Thoracic aorta endothelial cell (primary cell): ENCODE data around the genes MAGEB10, IL1RAPL1, TAB3 and H2AL3.

DNA sequence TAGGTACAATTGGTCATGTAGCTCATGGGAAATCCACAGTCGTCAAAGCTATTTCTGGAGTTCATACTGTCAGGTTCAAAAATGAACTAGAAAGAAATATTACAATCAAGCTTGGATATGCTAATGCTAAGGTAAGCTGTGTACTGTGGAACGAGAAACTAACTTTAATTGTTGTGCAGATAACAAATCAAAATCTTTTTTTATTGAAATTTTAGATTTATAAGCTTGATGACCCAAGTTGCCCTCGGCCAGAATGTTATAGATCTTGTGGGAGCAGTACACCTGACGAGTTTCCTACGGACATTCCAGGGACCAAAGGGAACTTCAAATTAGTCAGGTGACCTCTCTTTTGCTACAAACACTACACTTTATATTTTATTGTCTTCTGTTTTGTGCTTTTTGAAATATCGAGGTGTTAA, 2.7 kb downstream of the EIF2S3 start:
- CAGE, long polyA plus RNA = no peak

GRCh38 chrX:24808035-24808699, 114.4 kb downstream of the POLA1 start:
- CAGE, long polyA plus RNA = no peak

GRCh38 chrX:27807662-27808248, at the start of gene MAGEB10:
TSS of gene MAGEB10 (plus strand) at chrX:27807990.
- CAGE, long polyA plus RNA = no peak

- CAGE, long polyA plus RNA = no peak
Observed at GRCh38 chrX:28587379-28587773, at the start of gene IL1RAPL1. TSS of gene IL1RAPL1 (plus strand) at chrX:28587446.

DNA sequence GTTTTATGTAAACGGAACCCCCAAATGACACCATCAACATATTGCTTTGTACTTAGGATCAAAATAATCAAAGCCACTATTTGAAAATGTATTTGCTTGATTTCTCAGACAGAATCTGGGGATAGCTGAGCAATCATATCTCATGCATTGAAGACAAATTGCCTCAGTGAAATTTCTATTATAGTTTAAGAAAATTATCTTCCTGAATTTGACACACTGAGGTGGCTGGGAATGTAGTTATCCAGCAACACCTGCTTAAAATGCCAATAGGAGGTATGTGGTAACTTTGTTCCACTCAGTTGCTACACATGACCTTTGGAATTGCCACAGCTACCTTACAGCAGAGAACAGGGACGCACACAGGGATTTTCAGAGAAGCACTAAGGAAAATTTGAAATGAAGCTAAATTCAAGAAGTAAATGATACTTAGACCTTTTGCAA, 264.5 kb downstream of the IL1RAPL1 start:
- CAGE, long polyA plus RNA = no peak

DNA sequence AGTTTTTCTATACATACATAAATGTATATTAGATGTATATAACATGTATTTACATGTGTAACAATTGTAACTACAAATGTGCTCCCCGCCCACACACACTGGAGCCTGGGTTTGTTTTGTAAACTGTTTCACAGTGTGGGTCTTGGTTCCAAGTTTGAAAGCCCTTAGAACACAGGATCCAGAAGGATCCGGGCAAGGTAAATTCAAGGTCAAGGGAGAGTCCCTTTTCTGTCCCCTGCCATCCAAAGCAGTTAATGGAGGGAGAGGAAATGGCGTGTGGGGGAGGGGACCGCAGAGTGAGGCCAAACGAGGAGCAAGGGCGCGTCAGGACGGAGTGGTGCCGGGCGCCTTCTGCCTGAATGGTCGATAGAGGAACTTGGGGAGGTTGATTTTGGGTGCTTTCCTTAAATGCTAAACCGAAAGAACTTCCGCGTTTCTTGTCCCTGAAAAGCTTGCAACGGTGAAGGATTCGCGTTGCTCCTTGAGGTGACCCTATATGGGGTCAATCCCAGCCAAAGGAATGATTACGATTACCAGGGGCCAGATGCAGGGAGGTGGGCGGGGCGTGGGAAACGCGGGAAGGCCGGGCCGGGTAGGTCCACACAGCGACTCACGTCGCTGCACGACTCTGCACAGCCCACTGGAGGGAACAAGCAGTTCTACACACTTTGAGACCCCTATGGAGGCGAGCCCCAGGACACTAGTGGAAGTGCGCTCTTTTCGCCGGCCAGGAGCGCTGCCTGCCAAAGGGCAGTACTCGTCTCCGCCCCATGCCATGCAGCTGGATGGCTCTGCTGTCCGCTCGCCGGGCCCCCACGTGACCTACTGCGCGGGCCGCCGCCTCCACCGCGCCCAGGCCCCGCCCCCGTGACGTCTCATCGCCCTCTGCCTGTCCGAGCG, 623 bp upstream of the GK start:
- CAGE, long polyA plus RNA = no peak

- CAGE, long polyA plus RNA = no peak
Observed at GRCh38 chrX:30888729-30889790, at the start of gene TAB3. TSS of gene TAB3 (minus strand) at chrX:30889254.

DNA sequence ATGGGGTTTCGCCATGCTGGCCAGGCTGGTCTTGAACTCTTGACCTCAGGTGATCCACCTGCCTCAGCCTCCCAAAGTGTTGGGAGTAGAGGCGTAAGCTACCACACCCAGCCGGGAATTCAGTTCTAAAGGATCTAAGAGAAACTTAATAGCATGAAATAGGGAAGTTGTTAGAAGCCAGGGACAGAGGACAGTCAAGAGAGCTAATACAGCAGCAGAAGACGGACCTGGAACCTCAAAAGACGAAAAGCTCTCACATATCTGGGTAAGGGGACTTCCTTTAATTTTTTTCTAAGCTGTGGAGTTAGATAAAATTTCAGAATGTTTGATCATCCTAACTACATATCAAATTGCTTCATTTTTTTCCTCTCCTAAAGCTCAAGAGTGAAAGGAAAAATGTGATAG, 427.8 kb upstream of the FTHL17 start:
- CAGE, long polyA plus RNA = no peak

DNA sequence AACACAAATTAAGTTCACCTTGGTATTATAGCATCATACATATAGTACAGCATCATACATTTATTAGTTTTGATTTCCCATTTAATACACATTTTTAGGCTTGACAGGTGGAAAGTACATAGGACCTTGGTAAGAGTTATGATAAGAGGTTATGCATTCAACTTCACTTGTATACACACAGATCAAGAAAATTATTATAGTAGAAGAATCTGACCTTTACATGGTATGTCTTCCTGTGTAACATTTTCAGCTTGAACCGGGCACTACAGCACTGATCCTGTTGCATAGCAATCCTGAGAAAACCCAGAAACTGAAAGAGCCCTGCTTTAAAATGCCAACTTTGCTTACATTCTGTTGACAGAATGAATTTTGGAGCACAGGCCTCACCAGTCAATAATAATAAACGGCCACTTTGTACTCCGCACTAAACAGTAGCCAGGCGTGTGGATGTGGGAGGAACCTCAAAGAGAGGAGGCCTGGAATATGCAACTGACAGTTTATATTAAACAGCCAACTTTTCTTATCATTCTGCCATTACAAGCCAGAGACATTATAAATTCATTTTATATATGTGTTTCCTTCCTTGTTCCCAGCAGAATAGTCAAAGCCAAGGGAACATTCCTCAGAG, 436.3 kb upstream of the FTHL17 start:
- CAGE, long polyA plus RNA = no peak

GRCh38 chrX:31934724-31935137, 862.9 kb upstream of the FTHL17 start:
- CAGE, long polyA plus RNA = no peak

DNA sequence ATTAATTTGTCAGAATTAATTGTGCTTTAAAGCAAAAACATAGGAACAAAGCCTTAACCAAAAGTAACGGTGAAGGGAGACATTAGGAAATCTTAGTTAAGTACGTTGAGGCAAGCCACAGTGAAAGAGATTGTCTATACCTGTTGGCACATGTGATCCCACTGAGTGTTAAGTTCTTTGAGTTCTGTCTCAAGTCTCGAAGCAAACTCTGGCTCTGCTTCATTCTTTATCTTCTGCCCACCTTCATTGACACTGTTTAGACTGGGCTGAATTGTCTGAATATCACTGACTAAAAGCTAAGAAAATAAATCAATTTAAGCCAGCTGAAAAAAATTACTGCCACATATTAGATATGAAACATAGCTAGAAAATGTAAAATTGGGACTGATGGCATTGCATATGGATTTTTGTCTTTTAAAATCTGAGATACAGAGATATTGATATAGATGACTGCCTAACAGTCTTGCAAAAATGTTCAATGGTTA, 748.0 kb downstream of the DMD start:
- CAGE, long polyA plus RNA = no peak

GRCh38 chrX:32491406-32491605, 720.0 kb downstream of the DMD start:
- CAGE, long polyA plus RNA = no peak

GRCh38 chrX:32545069-32545537, 666.2 kb downstream of the DMD start:
- CAGE, long polyA plus RNA = no peak

GRCh38 chrX:33104283-33104673, 107.1 kb downstream of the DMD start:
- CAGE, long polyA plus RNA = no peak

DNA sequence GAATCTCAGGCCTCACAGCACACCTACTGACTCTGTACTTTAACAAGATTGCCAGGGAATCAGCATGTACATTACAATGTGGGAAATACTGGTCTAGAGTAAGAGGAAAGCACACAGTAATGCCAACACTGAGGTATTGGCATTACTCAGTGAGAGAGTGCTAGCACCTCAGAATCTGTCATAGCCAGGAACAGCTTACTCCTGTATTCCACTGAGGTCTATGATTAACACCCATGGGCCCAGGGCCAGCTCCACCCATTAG, 56.0 kb downstream of the LANCL3 start:
- CAGE, long polyA plus RNA = no peak

DNA sequence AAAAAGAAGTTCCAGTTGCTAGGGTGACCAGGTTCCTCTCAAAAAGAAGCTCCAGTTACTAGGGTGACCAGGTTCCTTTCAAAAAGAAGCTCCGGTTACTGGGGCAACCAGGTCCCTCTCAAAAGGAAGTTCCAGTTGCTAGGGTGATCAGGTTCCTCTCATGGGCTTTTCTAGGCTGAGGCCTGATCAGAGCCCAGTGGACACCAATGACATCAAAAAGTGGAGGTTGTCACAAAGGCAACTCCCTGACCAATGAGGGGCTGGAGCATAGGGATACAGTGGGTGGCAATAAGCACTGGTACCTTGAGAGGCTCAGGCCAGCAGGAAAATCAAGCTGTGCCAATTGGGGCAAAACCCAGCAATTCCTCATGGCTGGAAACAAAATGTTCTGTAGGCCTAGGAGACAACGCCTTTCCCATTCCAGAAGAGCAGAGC, at the start of gene H2AL3:
Gene H2AL3 (plus strand): TSS at position 297 of the 435 bp plus-strand sequence.
- CAGE, long polyA plus RNA = no peak

GRCh38 chrX:38312278-38312849, 14.9 kb downstream of the RPGR start:
- CAGE, long polyA plus RNA = no peak

GRCh38 chrX:38336475-38337001, 9.2 kb upstream of the RPGR start:
- CAGE, long polyA plus RNA = no peak

DNA sequence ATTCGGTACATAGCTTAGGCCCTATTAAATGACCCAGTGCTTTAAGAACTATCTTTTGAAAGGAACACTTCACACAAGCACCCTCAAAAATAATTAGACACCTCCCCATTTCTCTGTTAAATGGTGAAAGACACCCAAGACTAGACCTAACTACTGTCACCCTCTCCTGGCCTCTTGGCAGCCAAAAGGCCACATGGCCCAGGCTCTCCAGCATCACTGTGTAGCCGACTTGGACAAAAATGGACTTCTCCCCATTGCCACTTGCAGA, 1.9 kb downstream of the MID1IP1 start:
- CAGE, long polyA plus RNA = no peak

DNA sequence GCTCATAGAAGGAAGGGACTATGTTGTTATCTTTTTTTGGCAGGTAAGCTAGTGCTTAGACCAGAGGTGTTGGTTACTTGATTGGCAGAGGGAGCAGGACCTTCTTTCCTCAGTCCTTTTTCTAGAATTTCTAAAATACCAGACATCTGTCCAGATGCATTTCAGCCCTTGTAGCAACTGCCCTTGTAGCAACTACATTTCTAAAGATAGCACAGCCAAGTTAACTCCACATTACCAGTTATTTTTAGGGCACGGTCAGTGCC, 62.8 kb downstream of the MID1IP1 start:
- CAGE, long polyA plus RNA = no peak